ENCODE measurements around the gene FXYD2.

- RRBS: no CpG with 5 or more reads among the region's 4 CpGs
Measured at GRCh38 chr11:117071029-117071887, 27.0 kb downstream of the SIK3 start.

DNA sequence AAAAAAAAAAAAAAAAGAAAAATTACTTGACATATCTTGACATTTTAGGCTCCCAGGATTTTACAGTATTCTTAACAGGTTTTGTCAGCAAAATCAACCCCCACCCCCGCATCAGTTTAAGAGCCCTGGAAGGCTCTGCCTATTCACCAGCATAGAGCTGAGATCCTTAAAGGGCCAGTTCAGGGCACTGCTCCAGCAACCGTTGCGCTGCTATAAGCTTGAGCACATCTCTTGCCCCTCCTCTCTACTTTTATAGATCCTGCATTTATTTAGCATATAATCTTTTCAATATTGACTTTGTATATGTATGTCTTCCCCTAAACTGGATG, 690 bp upstream of the PAFAH1B2 start:
- RRBS: no CpG with 5 or more reads among the region's 3 CpGs

- RRBS: no CpG with 5 or more reads among the region's 4 CpGs
Measured at GRCh38 chr11:117186387-117186798, 7.8 kb downstream of the SIDT2 start.

DNA sequence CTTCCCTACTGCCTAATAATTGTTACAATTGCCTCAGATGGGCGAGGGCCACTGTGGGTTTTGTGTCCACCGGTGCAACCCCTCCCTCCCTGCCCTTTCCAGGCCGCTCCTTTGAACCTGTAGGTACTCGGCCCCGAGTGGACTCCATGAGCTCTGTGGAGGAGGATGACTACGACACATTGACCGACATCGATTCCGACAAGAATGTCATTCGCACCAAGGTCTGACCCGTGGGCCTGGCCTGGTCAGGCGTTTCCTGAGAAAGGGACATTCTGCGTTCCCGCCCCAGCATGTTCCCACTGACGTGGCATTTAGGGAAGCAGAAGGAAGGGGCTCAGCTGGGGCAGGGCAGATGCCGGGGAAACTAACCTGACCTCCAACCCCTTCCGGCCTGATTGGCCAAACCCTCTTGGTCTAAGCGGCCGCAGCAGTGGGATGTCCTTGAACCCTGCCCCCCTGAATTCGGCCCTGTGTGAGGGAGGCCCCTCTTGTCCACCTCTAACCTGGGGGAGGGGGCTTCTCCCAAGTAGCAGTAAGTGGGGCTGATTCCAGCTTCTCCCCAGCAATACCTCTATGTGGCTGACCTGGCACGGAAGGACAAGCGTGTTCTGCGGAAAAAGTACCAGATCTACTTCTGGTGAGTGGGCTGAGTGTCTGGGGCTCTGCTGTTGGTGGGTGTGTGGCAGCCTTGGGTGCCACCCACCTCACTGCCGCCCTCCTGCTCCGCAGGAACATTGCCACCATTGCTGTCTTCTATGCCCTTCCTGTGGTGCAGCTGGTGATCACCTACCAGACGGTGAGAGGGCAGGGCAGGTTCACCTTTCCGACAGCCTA, 10.3 kb downstream of the SIDT2 start:
- RRBS: no CpG with 5 or more reads among the region's 27 CpGs

DNA sequence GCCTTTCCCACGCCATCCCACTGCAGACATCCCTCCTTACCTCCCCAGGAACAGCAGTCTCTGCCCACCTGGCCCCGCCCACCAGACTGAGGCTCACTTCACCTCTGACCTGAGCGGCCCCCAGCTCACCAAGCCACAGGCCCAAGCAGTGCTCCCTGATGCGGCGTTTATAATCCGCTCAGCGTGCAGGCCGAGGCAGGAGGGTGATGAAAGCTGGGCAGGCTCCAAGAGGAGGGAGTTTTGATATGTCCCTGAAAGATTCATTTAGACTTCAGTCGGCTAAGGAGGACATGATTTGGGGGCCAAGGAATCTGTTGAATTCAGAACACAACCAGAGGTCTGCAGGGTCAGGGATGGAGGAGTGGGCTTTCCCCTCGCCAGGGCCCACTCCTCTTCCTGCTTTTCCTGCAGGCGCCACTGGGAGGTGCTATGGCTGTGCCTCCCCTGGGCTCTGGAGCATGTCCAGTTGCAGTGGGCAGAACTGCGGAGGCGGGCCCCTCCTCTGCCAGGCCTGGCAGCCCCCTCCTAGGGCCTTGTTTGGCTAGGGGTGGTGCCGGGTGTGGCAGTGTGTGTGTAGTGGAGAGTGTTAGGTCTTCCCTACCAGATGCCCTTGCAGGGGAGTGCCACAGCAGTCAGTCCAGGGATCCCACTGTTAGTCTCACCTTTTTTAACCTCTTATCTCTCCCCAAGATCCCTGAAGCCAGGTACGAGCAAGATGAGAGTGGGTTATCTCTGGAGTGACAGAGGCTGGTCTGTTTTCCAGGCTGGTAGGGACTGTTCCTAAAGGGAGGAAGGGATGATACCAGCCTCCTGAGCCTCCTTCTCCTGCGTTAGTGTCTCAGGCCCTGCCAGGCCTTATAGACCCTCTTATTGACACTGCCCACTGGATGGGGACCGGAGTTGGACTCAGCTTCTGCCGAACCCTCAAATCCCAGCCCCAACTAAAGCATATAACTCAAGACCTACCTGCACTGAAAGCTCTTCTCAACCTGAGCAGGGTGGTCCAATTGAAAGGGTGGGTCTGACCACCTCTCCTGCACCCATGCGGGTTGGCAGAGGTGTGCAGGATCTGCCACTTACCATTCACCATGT, 1.2 kb upstream of the TAGLN start:
- RRBS: no CpG with 5 or more reads among the region's 19 CpGs

GRCh38 chr11:117220974-117221686, 10.7 kb downstream of the PCSK7 start:
- RRBS: no CpG with 5 or more reads among the region's 8 CpGs

GRCh38 chr11:117287733-117288339, 28.2 kb downstream of the BACE1 start:
- RRBS: no CpG with 5 or more reads among the region's 4 CpGs

- RRBS: no CpG with 5 or more reads among the region's 11 CpGs
Measured at GRCh38 chr11:117307880-117308788, 7.9 kb downstream of the BACE1 start.

- RRBS: no CpG with 5 or more reads among the region's 10 CpGs
Measured at GRCh38 chr11:117691503-117691922, 105.5 kb downstream of the DSCAML1 start.

GRCh38 chr11:117795796-117796463, 1.1 kb downstream of the DSCAML1 start:
- RRBS: 3% methylated on average over 12 of the region's 46 CpGs

- RRBS: no CpG with 5 or more reads among the region's 35 CpGs
Measured at GRCh38 chr11:117808757-117809915, 12.1 kb upstream of the DSCAML1 start.

DNA sequence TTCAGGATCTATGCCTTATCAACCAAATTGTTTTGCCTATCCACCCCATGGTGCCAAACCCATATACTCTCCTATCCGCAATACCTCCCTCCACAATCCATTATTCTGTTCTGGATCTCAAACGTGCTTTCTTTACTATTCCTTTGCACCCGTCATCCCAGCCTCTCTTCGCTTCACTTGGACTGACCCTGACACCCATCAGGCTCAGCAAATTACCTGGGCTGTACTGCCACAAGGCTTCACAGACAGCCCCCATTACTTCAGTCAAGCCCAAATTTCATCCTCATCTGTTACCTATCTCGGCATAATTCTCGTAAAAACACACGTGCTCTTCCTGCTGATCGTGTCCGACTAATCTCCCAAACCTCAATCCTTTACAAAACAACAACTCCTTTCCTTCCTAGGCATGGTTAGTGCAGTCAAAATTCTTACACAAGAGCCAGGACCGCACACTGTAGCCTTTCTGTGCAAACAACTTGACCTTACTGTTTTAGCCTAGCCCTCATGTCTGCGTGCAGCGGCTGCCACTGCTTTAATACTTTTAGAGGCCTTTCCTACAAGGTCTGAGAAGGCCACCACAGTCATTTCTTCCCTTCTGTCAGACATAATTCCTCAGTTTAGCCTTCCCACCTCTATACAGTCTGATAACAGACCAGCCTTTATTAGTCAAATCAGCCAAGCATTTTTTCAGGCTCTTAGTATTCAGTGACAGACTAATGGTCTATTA, 12.0 kb downstream of the FXYD2 start:
- RRBS: no CpG with 5 or more reads among the region's 12 CpGs

DNA sequence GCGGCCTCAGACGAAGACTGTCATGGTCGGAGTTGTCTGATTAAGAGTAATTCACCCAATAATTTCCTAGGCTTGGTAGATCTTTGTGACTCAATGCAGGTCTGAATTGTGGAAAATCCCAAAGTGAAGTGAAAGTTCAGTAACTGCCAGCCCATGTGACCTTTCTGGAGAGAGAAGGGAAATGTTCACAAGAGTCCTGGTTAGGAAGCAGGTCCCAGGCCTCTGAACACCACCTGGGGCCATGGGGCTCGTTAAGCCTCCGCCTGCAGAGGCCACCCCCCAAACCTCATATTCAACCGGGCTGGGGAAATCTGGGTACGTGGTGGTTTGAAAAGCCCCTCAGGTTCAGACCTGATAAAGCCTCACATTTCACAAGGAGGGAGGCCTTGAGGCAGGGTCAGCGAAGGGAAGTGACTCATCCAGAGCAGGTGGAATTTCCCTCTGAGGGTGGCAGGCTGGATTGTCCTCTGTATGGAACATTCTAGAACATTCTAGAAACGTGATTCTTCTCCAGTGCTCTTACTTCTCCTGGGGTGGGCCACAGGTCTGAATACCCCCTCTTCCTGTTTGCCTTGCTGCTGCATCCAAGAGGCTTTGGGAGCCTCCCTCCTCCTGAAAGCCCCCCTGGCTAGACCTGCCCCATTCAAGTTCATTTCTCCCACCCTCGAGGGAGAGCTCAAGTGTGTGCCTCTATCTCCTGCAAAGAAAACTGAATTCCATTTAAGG, 6.5 kb downstream of the FXYD2 start:
- RRBS: no CpG with 5 or more reads among the region's 10 CpGs

DNA sequence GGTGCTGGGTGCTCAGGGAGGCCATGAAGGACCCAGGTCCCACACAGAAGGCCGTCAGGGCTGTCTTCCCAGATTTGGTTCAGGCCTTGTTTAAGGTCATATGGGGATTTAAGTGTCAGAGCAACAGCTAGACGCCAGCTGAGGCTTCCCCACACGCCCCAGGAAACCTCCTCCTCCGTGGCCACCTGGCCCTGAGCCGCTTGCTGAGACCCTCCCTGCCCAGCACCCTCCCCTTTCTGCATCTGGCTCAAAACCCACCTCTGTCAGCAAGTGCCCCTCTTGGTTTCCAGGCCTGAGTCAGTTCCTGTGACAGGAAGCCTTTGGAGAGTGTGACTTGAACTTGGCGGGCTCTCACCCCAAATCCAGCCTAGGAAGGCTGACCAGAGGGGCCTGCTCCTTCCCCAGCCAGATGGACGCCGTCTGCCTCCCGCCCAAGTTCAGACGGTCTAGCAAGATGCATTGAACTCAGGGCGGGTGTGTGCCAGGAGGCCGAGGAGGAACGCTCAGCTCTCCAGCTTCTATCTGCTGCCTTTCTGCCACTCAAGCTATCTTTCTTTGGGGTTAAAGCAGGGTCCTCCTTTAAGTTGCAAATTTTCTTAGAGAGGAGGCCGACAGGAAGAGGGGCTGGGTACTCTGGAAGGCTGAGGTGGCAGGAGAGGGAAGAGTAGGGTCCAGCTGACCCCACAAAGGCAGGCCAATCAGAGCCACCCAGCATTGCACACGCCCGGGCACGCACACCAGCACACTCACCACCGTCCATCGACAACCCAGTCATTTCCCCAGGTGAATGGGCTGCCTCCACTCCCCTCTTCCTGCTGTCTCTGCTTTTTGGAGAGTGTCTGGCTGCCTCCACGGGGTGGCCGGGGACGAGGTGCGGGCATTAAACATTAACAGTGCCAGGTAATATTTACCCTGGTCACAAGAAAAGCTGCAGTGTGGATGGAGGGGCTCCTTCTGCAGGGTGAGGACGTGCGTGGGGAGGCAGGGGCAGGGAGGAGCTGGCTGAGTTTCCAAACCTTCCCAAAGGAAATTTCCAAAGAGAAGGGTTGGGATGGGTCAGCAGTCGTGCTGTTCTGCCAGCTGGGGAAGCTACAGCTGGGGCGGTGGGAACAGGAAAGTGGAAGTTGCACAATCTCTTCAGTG, at the start of gene FXYD2:
TSS of gene FXYD2 (minus strand) at position 841 of the 1,143 bp plus-strand sequence.
- RRBS: no CpG with 5 or more reads among the region's 27 CpGs

DNA sequence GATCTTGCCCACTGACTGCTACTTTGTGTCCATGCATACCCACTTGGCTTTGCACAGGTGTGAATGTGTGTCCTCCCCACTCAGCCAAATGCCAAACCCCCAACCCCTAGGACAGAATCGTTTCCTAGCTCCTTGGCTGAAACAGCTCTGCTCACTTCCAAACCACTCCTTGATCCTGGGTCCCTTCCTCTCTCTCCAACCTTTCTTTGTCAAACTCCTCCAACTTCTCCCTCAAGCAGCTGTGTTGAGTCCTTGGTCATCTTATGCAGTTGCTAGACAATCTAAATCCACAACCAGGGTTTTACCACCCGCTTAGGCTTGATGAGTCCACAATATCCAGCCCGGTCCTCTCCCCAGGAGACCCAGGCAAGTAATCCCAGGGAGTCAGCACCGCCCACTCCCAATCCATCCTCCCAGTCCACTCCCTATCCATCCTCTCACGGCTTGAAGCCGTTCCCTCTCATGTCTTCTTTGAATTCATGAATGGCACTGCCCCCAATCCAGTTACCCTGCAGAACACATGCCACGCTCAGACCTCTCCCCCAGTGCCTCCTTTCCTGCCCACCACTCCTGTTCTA, 3.5 kb upstream of the FXYD6 start:
- RRBS: no CpG with 5 or more reads among the region's 7 CpGs

- RRBS: no CpG with 5 or more reads among the region's 7 CpGs
Measured at GRCh38 chr11:117993658-117994217, 7.5 kb downstream of the IL10RA start.

GRCh38 chr11:118110906-118111952, 24.5 kb upstream of the SMIM35 start:
- RRBS: 27% methylated on average over 2 of the region's 13 CpGs

- RRBS: no CpG with 5 or more reads among the region's 4 CpGs
Measured at GRCh38 chr11:118202623-118203277, 22.1 kb downstream of the JAML start.

DNA sequence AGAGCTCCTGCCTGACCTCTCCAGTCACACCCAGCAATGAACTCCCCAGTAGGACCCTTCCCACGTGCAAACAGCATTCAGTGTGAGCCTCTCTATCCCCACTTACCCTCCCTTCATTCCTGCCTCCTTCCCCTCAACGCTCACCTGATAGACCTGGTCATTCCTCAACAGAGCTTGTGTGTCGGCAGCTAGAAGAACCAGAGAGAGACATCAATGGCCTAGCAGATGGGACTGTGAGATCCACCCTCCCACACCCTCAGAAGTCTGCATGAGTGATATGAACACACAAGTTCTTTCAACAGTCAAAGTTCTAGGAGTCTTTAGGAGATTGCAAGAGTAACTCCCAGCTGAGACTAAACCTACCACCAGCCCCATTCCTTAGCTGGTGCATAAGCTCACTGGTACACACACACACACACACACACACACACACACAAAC, 3.2 kb downstream of the CD3D start:
- RRBS: no CpG with 5 or more reads among the region's 3 CpGs

- RRBS: no CpG with 5 or more reads among the region's 3 CpGs
Measured at GRCh38 chr11:118341905-118342341, 582 bp downstream of the CD3D start.